Urinary bladder (tissue), 3 donors: ENCODE measurements around a stretch of chr11.

- PRO-cap, result bidirectional peak, plus-strand start at chr11:134047665, minus-strand start at chr11:134047564; unidirectional peak, minus-strand start at chr11:134047731
- RAMPAGE, long total RNA, result no peak
Observed at GRCh38 chr11:134047312-134048216, 21.3 kb upstream of the JAM3 start.

DNA sequence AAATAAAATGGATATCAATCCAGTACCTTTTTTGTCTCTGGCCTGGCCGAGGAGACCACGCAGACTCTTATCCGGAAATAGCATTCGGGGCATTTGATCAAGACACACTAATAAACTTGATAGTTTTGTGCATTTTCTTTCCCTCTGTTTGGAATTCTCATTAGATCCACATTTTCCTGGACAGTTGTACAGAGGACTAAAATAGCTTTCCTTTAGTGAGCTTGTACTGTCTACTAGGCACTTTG, 912 bp downstream of the JAM3 start:
- PRO-cap, result no peak
- RAMPAGE, long total RNA, result no peak

DNA sequence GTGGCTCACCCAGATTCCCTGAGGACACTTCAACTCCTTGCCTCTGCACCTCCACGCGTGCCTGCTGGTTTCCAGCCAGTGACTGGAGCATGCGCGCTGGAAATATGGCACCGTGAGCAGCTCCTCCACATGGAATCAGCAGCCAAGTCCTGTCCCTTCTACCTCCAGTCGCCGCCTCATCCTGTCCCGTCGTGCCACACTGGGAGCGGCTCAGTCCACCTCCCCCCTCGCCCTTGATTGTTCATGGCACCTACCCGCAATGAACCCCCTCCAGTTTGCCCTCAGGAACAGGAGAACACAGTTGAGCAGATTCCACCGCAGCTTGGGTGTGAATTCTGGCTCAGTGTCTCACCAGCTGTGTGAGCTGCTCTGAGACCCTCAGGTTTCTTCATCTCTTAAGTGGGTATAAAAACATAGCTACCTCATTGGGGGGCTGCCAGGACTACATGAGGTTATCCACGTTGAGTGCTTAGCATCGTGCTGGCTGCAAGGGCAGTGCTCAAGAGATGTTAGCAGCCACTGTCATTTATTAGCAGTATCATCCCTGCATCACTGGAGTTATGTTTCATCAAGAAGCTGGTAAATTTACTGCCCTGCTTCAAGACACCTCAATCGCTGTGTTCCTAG, 70.0 kb downstream of the NCAPD3 start:
- PRO-cap, result no peak
- RAMPAGE, long total RNA, result no peak

DNA sequence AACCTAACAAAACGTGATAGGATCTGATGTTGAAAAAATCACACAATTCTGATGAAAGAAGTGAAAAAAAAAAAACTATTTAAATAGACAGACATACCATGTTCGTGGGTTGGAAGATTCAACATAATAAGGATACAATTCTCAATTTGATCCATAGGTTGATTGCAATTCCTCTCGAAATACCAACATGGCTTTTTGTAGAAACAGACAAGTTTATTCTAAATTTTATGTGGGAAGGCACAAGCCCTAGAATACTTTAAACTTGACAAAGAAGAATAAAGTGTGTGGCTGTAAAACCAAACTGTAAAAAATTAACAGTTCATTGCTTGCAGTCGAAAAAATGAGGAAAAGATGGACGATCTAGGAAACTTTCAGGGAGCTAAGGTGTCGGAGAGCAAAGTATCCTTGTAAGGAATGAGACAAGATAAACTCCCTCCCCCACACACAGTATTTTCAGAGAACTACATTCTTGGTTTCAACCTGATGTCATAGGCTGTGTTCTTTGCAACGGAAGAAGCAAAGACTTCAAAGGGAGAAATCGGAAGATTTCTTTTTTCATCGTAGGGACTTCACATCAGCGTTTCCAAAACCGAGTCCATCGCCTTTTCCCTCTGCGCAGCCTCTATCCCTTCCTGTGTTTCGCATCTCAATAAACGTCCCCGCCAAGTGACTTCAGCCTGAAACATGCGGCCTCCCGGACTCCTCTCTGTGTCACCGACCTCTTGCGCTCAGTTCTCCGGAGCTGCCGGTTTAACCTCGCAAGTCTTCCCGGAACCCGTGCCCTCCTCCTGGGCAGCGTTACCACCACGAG, 886 bp upstream of the GLB1L3 start:
- PRO-cap, result no peak
- RAMPAGE, long total RNA, result no peak

GRCh38 chr11:134950526-134951191, 538.6 kb upstream of the B3GAT1 start:
- PRO-cap, result no peak
- RAMPAGE, long total RNA, result no peak